Thoracic aorta endothelial cell (primary cell): ENCODE measurements around a stretch of chr2.

- CAGE, long polyA plus RNA: no peak
Measured at GRCh38 chr2:37674994-37675278, 3.5 kb upstream of the CDC42EP3 start.

DNA sequence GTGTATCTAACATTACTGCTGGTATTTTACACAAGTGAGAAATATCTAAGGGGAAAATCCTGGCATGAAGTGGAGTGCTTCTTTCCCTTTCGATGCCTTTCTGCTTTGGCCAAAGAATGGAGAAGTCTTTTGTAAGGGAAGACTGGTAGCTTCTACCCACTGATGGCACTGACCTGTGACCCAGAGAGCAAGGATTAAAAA lies 86.5 kb upstream of the CDC42EP3 start:
- CAGE, long polyA plus RNA: no peak

DNA sequence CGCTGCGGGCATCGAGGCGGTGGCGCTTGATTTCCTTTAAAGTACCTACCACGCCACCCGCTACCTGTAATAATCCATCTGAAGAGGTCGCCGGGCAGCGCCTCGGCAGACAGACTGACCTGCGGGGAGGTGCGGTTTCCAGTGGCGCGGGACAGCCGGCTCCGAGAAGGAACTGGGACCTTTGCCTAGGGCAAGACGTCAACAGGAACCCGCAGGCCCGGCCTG lies 378 bp downstream of the CYP1B1 start:
- CAGE, long polyA plus RNA: no peak

DNA sequence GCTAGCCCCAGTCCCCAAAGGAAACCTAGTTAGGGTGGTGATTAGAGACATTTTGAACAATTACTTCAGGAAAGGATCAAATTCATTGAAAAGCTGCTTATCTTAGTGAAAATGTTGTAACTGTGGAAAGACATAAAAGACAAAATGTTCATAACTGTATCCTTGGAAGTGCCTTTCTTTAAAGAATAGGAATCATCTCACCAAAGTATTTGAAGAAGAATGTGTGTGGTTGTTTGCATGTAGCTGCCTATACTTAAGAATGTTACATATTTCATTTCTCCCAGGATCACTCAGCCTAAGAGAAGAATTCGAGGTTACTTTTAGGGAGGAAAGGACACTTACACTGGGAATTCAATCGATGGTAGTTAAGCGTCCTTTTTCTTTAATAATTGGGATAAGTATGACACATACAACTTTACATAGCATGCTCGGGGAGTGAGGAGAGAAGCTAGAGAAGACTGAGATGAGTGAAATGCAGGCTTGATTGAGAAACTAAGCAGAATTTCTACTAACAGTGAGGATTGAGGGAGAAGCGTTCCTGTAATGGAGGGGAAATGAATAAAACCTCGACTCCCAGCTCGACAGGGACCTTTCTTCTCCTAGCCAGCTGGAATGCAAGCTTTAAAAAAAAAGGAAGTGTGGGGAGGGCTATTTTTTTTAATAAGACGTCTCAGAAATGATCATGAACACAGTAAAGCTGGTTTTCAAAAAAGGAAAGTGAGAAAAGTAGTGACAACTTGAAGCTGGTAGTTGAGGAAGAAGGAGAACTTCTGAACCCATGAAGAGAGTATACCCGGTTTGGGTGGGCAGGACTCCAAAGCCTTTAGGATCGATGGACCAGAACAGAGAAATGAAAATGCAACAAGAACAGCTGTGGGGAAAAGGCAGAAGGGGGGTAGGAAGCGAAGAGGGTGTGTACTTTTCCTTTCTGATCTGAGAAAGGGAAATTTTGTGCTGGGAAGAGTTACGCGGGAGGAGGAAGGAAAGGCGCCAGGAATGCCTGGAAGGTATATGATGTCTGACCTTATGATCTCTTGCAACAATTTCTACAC lies 22.2 kb upstream of the CYP1B1 start:
- CAGE, long polyA plus RNA: no peak

GRCh38 chr2:38100221-38100882 lies 24.4 kb upstream of the CYP1B1 start:
- CAGE, long polyA plus RNA: no peak

GRCh38 chr2:38360108-38360760 lies 16.8 kb downstream of the ATL2 start:
- CAGE, long polyA plus RNA: no peak

DNA sequence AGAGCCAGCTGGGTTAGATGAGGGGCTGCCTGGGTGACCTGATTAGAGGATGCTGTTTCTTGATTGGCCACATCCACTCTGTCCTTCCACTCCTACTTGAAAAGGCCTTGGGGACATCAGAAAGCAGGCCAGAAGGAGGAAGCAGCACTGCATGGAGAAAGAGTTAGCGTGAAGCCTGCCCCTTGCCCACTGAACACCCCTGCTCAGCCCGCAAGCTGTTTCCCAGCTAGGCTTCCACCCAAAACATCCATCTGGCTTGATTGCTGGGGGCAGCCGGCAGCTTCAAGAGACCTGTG lies 94.1 kb downstream of the HNRNPLL start:
- CAGE, long polyA plus RNA: no peak

DNA sequence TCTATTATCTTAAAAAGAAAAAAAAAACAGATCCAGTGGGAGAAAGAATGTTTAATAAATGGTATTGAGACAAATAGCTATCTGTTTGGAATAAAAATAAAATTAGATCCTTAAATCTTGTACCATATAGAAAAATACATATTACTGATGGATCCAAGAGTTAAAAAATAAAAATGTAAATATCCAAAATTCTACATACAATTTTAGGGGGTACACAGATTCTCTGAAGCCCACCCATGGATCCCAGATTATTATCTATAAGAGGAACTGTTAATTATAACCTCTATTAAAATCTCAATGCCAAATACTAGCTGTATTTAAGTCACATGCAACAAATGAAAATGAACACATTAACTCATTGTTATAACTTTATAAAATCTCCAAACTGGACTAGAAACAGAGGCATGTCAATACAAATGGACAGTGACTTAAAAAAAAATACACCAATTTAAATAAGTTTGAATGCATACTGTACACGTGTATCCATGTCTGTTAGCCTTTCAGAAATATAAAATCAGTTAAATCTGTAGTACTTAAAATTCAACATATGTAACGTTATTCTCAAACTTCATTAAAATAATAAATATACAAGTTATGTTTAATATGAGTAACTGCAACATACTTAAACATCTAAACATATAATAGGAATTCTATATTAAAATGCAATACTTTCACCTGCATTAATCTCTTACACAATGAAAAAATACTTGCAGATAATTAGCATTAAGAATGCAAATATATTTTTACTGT lies 39.4 kb downstream of the HNRNPLL start:
- CAGE, long polyA plus RNA: no peak

DNA sequence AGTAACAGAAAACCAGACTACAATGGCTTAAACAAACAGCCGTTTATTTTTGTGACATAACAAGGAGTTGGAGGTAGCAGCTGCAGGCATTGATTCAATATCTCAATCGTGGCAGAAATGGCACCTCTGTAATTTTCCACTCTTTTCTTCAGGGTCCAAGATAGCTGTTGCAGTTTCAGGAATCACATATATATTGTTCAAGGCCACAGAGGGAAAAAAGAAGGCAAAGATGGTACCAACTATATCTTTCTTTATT lies 17.7 kb upstream of the HNRNPLL start:
- CAGE, long polyA plus RNA: no peak

DNA sequence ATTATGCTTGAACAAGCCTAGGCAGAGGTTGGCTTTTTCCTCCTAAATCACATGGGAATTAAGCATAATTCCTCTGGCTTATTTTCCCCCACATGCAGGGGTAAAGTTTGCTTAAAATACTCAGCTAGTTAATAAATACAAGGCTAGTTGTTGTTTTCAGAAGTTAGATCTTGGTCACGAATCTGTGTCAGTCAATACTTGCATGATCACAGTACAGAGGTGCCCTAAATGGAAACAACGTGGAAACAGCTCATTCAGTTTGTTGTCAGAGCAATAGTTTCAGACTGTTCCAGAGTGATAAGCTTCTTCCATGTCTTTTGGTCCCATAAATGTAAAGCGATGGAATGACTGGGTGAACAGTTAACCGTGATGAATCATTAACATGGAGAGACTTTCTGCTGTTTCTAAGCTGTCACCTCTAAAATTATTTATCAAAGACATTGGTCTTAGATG lies 16.5 kb downstream of the GEMIN6 start:
- CAGE, long polyA plus RNA: no peak

GRCh38 chr2:39216847-39217374 lies 96.1 kb upstream of the SOS1 start:
- CAGE, long polyA plus RNA: no peak

GRCh38 chr2:40304858-40305468 lies 146.9 kb downstream of the SLC8A1 start:
- CAGE, long polyA plus RNA: no peak

- CAGE, long polyA plus RNA: no peak
Measured at GRCh38 chr2:40324628-40325347, 127.1 kb downstream of the SLC8A1 start.

DNA sequence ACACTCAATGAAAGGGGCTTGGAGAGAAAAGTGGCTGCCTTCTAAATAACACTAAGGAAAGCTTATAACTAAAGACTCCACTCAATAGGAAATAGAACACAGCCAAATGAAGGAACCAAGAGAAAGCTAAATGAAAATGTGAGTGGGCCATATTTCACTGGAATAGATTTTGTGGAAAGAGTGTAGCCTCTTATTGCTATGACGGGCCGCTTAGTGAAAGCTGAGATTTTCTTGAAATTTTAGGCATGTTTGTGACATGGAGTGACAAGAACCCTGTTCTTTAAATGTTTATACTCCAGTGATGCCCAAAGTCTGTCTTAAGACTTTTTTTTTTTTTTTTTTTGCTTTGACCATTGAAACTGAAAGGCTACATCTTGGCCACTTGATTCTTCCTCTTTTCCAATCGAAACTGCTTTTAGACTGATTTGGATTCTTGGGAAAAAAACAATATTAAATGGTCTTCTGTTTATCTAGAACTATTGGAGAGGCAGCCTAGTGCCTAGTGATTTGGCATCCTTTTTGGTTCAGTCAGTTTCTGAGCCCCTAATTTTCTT lies 2.3 kb upstream of the SLC8A1 start:
- CAGE, long polyA plus RNA: no peak

DNA sequence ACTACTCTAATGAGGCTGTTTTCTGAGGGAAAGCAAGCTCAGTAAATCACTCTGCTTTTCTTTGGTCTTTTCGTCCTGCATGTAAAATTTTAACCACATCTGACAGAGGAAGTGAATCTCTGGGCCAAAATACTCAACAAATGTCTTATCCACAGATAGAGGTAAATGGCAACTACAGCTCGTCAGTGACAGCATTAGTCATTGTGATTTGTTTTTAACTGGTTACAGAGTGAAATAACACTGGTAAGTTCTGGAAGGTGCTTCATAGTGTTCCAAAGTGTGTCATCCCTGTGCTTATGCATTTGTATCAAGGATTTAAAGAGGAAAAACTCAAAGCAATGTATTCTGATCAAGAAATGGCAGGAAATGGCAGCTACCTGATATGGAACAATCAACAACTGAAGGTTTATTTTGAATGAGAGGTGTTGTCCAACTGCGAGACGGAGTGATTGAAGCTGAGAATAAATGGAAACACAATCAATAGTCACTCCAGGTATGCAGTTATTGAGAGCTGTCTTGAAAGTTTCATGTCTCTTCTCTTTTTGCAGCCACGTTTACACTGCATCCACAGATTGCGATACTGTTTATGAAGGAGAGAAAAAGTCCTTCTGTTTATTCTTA lies 82.8 kb upstream of the SLC8A1 start:
- CAGE, long polyA plus RNA: no peak

DNA sequence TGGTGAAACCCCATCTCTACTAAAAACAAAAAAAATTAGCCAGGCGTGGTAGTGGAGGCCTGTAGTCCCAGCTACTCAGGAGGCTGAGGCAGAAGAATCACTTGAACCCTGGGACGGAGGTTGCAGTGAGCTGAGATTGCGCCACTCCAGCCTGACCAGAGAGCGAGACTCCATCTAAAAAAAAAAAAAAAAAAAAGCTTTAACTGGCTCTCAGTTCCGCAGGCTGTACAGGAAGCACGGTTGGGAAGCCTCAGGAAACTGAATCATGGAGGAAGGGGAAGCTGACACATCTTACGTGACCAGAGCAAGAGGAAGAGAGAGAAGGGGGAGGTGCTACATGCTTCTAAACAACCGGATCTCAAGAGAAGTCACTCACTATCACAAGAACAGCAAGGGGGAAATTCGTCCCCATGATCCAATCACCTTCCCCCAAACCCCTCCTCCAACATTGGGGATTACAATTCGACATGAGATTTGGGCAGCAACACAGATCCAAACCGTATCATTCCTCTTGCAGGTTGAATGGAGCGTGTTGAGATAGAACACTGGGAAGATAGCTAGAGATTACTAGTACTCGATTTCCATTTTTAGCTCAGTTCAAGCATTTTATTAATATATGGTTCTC lies 505.7 kb upstream of the SLC8A1 start:
- CAGE, long polyA plus RNA: no peak

- CAGE, long polyA plus RNA: no peak
Measured at GRCh38 chr2:42024906-42025784, 22.7 kb upstream of the PKDCC start.

GRCh38 chr2:42045791-42046067 lies 2.1 kb upstream of the PKDCC start:
- CAGE, long polyA plus RNA: no peak

GRCh38 chr2:42046068-42046448 lies 1.8 kb upstream of the PKDCC start:
- CAGE, long polyA plus RNA: no peak

DNA sequence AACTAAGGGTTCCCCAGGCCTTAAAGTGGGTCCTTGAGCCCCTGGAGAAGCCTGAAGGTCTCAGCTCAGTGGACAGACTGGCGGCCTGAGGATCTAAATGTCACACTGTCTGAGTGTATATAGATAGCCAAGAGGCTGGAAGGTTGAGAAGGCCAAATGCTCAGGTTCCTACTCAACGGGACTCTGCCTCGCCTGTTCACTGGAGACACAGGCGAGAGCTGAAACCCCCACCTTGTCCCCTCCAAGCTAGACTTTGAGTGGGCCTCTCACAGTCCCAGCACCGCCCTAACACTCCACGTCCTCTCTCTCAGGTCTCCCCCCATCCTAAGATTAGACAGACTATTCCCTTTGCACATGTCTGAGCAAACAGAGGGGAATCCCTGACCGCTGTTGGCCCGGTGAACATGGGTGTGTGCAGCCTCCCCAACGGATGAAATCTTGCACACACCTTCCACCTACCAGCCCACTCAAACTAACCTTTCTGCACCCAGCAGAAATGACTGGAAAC lies 1.7 kb downstream of the PKDCC start:
- CAGE, long polyA plus RNA: no peak